Endometrial microvascular endothelial cells (primary cell): ENCODE measurements around the gene ZNF605.

DNA sequence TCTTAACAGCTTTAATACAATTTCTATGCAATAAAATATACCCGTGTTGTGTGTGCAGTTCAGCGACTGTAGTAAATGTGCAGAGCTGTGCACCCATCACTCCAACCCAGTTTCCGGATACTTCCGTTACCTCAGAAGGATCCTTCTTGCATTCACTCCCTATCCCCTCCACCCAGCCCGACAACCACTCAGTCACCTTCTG is 4.0 kb upstream of the GOLGA3 start:
- RAMPAGE, long total RNA: no peak

DNA sequence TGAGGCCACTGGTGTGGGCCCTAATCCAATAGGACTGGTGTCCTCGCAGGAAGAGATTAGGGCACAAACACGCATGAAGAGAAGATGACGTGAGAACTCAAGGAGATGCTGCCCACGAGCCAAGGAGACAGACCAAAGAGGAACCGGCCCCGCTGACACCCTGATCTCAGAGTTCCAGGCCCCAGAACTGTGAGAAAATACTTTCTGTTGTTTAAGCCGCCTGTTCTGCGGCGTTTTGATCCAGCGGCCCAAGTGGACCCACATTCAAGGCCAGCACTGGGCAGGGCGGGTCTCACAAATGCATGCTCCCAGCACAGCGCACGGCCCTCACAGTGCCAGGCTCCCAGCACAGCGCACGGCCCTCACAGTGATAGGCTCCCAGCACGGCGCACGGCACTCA is 6.8 kb upstream of the GOLGA3 start:
- RAMPAGE, long total RNA: no peak

- RAMPAGE, long total RNA: no peak
Observed at GRCh38 chr12:132908650-132909383, 21.4 kb upstream of the CHFR start.

- RAMPAGE, long total RNA: start-site peak on the minus strand at chr12:132956267-132956330, 30 and 39 reads in 2 replicates
Observed at GRCh38 chr12:132955683-132956539, at the start of gene ZNF605. Gene ZNF605, minus strand, starts transcription at chr12:132956306.